Smooth muscle cell (in vitro differentiated cells): ENCODE measurements around a stretch of chrX.

DNA sequence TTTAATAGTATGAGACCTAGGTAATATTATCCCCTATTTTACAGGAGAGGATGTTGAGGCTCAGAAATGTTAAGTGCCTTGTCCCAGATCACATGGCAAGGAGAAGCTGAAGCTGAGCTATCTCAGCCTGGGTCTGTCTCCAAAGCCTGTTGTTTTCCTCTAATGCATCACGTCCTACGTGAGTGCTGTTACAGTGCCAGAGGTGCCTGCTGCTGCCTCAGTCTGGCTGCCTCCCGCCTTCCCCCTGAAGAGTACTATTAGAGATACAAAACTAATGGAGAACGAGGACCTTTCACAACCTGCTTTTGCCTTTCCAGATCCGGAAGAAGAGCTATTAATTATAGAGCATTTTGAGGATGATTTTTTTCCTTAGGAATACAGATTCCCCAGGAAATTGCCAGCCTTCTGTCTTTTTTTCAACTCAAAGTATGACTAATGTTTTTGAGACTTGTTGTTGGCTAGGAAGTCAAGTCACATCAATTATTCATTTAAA is 44.0 kb upstream of the MTMR1 start:
- RAMPAGE, long total RNA: no peak

GRCh38 chrX:150735866-150736958 is 43.0 kb downstream of the MTMR1 start:
- RAMPAGE, long total RNA: no peak

- RAMPAGE, long total RNA: no peak
Observed at GRCh38 chrX:150845024-150845695, 53.3 kb downstream of the CD99L2 start.

DNA sequence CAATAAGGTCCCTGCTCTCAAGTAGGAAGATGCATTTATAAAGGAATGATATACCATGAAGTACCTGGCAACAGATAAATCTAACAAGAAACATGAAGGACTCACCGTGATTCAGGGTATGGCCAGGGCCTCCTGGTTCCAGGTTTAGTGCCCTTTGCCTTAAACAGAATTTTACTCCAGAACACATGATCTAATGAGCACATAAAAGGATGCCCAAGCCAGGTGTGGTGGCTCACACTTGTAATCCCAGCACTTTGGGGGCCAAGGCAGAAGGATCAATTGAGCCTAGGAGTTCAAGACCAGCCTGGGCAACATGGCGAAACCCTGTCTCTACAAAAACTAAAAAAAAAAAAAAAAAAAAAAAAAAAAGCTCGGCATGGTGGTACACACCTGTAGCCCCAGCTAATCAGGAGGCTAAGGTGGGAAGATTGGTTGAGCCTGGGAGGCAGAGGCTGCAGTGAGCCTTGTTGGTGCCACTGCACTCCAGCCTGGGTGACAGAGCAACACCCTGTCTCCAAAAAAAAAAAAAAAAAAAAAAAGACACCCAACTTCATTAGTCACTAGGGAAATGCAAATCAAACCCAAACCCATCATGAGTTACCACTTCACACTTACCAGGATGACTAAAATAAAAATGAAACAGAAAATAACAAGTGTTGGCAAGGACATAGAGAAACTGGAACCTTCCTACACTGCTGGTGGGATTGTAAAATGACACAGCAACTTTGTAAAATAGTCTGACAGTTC is 18.9 kb downstream of the CD99L2 start:
- RAMPAGE, long total RNA: no peak

DNA sequence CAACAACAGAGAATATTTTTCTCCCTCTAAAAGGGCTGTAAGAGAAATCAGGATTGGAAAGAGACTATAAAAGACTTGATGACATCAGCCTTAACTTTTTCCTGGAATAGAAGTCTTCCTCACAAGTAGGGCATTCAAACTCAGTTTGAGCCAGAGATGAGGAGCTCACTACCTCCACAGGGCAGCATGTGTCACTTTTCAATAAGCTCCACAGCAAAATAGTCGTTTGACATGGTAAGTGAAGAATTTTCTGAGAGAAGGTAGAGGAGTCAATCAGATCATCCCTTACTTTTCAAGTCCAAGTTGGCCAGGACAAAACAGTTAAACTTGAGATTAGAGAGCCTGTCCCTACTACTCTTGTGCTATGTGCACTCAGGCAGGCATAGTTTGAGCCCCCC is 9.0 kb upstream of the GABRE start:
- RAMPAGE, long total RNA: no peak

DNA sequence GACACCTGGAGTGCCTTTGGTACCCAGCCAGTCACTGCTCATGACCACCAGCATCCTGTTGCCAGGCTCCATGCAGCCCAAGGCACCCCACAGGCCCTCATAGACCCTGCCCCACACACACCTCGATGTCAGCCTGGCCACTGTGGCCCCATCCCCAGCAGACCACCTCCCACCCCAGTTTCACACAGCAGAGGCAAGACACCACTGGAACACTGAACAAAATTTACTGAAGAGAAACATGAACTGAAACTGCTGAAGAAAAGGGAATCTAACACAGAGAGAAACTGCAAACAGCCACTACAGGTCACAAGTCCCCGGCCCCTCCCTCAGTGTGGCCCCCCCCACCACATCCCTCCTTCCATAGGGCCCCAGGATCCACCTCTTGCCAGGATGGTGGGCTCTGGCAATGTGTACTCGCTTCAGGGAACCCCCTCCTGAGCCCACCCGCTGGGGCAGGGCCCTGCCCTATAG is 5.3 kb downstream of the PNMA5 start:
- RAMPAGE, long total RNA: no peak

GRCh38 chrX:153226537-153227160 is 39.3 kb upstream of the PWWP4 start:
- RAMPAGE, long total RNA: no peak

GRCh38 chrX:153245519-153245975 is 20.4 kb upstream of the PWWP4 start:
- RAMPAGE, long total RNA: no peak

- RAMPAGE, long total RNA: no peak
Observed at GRCh38 chrX:153334776-153335189, 830 bp downstream of the ZNF275 start.

- RAMPAGE, long total RNA: no peak
Observed at GRCh38 chrX:153507572-153508089, 9.8 kb upstream of the ATP2B3 start.

GRCh38 chrX:153643536-153644118 is 3.4 kb upstream of the DUSP9 start:
- RAMPAGE, long total RNA: no peak

GRCh38 chrX:153684122-153684834 is 3.4 kb upstream of the SLC6A8 start:
- RAMPAGE, long total RNA: no peak

DNA sequence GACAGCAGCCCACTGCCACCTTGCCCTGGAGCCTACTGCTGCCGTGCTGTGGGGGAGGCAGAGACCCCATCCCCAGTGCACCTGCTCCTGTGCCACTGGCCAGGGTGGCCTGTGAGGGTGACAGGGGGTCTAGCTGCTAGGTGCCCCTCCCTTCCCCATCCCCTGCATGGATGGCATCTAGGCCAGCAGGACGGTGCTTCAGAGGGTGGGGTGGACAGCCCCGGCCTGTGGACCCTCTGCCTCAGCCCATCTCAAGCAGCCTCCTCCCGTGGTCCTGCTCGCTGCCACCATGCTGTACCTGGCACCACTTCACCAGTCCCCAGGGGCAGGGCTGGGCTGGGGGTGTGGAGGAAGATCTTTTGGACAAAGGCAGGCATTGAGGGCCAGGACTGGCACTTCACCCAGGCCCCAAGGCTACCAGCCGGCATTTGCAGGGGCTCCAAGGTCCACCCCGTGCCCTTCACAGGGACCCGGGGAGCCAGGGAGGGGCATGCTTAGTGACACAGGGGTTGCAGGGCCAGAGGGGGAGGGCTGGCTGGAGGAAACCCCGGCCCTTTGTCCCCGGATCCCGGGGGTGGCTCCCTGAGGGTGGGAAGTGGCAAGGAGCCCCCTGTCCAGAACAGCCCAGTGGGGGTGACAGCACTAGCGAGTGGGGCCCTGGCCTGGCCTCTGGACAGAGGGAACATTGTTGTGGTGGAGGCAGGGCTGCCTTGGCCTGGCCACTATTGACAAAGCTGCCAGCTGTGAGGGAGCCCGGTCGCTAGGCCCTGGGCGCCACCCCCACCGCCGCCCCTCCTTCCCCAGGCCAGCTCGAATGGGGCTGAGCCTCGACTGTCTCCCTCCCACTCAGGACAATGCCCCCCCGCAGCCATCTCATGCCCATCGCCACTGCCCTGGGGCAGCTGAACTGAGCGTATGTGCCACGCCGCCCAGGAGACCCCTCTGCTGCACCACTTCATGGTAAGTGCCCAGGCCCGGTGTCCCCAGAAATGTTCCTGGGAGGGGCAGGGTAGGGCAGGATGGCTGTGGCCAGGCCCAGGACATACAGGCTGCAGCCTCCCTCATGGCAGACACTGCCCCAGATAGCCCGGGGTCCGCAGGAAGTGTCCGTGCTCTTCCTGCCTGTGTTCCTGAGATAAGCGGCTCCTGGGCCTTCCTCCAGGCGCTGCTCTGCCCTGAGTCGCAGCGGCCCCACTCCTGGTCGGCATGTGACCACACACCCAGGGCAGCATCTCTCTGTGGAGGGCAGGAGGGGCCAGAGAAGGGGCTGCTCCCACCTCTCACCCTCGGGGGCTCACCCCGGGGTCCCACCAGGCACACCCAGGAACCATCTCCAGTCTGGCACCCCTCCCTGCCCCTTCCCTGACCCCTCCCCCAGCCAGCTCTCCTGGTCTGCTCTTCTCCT is 1.1 kb downstream of the PLXNB3 start:
- RAMPAGE, long total RNA: no peak

DNA sequence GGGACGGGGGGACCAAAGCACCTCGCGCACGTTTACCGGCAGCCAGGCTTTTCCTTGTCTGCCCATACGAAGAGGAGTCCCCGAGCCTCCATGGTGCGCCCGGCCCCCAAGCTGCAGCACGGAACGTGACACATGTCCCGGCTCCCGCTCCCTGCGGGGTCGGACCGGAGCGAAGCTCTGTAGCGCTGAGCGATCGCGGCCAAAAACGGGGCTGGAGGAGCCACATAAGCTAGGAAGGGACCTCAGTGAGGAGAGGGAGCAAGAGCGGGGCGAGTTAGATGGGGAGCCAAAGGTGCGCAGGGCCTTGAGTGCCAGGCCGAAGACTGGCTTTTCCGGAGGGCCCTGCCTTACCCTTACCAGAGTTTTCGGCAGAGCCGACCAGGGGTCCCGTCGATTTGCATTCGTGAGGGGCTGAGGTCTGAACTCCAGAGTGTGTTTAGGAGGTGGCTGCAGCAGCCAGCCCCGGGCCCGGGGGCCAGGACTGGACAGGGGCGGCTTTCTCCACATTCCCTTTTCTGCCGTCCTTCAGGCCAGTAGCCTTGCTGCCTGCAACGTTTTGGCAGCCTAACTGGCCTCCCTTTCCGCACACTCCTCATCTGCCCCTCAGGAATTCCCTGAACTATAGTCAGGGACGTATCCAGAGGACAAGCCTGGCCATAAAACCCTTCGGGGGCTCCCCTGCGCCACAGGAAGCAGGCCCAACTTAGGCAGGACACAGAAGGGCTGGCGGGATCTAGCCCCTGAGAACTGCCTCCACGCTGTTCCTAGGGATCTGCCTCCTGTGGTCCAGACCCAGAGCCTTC is 628 bp downstream of the SSR4 start:
- RAMPAGE, long total RNA: no peak

GRCh38 chrX:153878879-153879498 is 7.0 kb downstream of the L1CAM start:
- RAMPAGE, long total RNA: no peak

- RAMPAGE, long total RNA: no peak
Observed at GRCh38 chrX:153948457-153949367, 4.3 kb upstream of the RENBP start.

- RAMPAGE, long total RNA: no peak
Observed at GRCh38 chrX:153984140-153985001, 11.8 kb downstream of the TMEM187 start.

GRCh38 chrX:154076181-154076778 is 21.2 kb downstream of the MECP2 start:
- RAMPAGE, long total RNA: no peak

- RAMPAGE, long total RNA: no peak
Observed at GRCh38 chrX:154358826-154359612, 15.4 kb downstream of the FLNA start.

DNA sequence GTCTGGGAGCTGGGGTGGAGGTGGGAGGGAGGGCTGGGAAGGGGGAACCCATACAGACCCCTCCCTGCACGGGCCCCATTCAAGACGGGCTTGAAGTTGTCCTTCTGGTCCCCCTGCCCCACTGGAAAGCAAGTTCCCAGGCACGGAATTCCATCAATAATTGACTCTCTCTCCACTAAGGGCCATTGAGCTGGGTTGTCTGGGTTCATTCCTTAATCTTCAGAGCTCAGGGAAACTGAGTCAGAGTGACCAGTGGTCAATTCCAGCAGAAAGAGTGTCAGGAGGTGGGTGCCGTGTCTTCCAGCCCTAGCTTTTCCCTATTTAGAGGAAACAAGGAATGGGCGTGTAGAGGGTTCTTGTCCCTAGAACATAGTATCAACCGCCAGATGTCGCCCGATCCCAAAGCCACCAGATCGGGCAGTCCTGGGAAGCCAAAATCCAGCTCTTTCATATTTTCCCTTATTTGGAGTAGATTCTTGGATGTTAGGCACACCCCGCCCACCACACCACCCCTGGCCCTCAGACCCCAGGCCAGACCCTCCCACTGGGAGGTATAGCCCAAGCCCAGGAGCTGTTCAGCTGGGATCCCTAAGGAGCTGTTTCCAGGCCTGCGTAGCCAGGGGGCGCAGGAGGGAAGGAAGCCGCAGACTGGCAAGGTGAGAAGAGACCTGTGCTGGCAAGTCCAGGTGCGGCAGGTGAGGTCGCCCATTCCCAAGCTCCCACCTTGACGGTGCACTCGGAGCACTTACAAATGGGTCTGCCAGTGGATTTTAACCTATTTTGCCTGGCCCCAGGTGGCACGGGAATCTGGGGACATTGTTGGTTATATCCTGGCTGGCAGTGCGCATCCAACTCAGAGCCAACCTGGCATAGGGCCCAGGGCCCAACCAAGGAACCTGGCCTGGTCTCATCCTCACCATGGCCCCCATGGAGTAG is 1.1 kb downstream of the FLNA start:
- RAMPAGE, long total RNA: no peak